Frontal cortex (tissue), 2 donors: ENCODE results near the genes ZBTB33 and CUL4B.

DNA sequence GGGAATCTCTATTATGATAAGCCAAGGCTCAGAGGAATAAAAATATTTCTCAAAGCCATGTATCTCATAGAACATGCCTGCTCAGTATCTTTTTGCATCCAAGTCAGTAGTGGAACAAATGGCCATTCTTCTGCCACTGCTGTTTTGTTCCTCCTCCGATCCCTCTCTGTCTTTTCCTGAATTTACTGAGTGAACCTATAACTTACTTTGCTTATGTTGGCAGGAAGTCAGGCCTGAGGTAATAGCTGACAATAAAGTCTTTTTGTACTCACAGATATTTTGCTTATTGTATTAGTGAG is 68.0 kb downstream of the AGTR2 start:
- RAMPAGE, long total RNA, result no peak

DNA sequence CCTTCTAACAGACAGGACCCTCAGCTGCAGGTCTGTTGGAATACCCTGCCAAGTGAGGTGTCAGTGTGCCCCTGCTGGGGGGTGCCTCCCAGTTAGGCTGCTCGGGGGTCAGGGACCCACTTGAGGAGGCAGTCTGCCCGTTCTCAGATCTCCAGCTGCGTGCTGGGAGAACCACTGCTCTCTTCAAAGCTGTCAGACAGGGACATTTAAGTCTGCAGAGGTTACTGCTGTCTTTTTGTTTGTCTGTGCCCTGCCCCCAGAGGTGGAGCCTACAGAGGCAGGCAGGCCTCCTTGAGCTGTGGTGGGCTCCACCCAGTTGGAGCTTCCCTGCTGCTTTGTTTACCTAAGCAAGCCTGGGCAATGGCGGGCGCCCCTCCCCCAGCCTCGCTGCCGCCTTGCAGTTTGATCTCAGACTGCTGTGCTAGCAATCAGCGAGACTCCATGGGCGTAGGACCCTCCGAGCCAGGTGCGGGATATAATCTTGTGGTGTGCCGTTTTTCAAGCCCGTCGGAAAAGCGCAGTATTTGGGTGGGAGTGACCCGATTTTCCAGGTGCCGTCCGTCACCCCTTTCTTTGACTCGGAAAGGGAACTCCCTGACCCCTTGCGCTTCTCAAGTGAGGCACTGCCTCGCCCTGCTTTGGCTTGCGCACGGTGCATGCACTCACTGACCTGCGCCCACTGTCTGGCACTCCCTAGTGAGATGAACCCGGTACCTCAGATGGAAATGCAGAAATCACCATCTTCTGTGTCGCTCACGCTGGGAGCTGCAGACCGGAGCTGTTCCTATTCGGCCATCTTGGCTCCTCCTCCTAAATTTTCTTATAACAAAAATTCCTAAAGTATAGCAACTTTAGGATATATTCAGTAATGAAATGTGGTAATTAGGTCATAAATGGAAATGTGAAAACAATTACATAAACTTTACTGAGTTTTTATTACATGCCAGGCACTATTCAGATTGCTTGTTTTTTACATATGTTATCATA is 507.5 kb upstream of the CT83 start:
- RAMPAGE, long total RNA, result no peak

DNA sequence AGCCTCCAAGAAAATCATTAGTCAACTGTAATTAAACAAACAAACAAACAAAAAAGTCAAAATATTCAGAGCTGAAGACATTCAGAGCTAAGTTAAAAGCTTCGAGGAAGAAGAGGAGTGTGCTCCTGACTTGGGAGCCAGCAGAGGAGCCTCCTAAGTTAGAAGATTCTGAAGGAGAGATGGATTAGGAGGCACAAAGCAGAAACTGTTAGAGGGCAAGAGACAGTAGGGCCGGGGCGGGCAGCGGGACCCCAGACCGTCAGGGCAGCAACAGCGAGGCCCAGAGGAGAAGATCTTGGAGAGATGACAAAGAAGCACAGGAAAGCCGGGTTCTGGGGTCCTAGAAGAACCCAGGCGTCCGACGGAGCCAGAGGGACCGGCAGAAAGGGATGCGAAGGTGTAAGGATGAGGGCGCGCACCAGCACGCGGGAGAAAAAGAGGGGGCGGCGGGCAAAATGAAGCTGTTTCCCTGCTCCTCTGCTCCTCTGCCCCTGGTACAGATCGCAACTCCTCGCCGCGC is 634 bp downstream of the KLHL13 start:
- RAMPAGE, long total RNA, result no peak

DNA sequence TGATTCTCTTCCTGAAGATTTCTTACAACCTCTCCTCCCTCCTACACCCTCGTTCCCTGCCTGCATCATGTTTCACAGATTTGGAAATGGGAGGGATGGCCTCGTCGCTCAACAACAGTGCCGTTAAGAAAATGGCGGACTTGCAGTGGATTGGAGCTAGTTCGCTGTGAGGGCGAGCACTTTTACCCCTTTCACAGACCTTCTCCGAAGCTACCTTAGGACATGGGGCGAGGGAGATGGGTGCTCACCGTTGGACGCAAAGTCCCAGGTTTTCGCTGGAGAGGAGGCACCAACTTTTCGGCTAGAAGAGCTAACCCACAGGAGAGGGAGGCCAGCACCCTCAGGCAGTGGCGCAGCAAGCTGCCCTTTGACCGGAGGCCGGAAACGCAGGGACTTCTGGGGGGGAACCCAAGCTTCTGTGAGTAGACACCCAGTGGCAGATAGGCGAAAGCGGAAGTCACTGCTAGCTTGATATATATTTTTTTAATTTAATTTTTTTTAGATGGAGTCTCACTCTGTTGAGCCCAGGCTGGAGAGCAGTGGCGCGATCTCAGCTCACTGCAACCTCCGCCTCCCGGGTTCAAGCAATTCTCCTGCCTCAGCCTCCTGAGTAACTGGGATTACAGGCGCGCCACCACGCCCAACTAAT is 93.0 kb upstream of the IL13RA1 start:
- RAMPAGE, long total RNA, result no peak

DNA sequence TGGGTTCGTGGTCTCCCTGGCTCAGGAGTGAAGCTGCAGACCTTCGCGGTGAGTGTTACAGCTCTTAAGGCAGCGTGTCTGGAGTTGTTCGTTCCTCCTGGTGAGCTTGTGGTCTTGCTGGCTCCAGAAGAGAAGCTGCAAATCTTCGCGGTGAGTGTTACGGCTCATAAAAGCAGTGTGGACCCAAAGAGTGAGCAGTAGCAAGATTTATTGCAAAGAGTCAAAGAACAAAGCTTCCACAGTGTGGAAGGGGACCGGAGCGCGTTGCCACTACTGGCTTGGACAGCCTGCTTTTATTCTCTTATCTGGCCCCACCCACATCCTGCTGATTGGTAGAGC is 11.5 kb upstream of the IL13RA1 start:
- RAMPAGE, long total RNA, result no peak

DNA sequence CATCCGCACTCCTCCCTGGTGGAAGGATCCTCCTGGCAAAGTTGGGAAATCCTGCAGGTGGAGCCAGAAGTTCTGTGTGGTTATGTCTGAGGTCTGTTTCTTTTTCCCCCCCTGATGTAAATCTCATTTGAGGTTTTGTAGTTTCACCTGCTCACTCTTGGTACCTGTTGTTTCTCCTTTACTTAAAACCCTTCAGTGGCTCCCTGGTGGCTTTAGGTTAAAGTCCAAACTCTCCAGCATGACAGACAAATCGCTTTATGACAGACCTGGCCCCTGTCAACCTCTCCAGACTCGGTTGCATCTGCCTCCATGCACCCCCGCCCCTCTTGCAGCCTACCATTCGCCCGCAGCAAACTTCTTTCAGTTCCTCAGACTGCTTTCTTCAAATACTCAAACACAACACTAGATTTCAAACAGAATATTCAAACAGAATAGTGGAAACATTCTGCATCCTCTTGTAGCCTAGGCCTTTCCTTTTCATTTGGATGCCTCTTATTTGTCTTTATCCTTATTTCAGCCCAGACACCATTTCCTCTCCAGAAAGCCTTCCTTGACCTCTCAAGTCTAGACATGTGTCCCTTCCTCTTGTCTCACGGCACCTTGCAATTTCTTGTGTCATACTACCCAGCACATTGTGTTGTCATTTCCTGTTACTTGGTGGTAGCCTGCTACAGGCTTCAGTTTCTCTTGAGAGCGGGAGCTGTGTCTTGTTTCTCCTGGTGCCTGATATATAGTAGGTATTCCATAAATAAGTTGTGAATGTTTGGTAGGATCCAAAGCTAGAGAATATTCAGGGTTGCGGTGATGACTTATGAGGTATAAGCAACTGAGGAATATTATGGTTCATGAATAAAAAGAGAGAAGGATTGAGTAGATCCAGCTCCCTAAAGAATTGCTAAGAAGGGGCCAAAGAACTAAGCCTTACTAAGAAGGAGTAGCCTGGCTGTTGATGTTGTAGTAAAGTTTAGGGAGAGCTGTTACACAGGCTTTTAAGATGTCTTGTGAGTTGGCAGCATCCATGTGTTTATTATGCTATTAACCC is 24.9 kb downstream of the IL13RA1 start:
- RAMPAGE, long total RNA, result no peak

- RAMPAGE, long total RNA, result no peak
Measured at GRCh38 chrX:118853539-118854101, 30.0 kb downstream of the ZCCHC12 start.

GRCh38 chrX:118973724-118974298 is 607 bp upstream of the LONRF3 start:
- RAMPAGE, long total RNA, result no peak

GRCh38 chrX:119410685-119411069 is 11.5 kb downstream of the SLC25A43 start:
- RAMPAGE, long total RNA, result no peak

- RAMPAGE, long total RNA, result no peak
Measured at GRCh38 chrX:119482163-119483137, 14.2 kb downstream of the SLC25A5 start.

GRCh38 chrX:119503561-119504154 is 35.4 kb downstream of the SLC25A5 start:
- RAMPAGE, long total RNA, result no peak

DNA sequence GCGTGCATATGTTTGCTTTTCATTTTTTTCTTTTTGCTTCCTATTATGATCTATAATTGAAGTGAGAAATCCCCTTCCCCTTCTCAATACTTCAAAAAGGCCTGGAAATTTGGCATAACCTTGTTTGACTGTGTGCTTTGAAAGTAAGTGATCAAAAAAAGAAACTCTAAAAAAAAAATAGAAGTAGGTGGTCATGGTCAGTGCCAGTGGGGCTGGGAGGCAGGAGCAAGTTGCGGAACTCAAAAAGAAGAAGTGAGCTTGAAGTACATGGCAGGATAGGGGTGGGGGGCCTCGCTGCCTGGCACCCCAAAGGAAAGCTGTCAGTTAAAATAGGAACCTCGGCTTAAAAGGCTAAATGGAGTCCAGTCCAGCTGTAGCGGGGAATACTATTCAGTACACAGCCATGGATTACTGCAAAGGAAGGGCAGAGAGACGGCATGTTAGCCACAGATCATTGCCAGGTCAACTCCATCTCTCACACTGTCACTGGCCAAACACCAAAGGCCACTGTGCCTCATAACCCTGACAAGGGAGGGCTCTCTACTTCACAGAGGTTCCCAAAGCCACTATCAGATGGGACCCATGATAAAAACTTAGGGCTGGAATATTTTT is 44.1 kb downstream of the UBE2A start:
- RAMPAGE, long total RNA, result no peak

GRCh38 chrX:119675429-119675849 is 17.5 kb downstream of the SEPTIN6 start:
- RAMPAGE, long total RNA, result no peak

GRCh38 chrX:119677522-119678043 is 15.4 kb downstream of the SEPTIN6 start:
- RAMPAGE, long total RNA, result no peak

- RAMPAGE, long total RNA, result no peak
Measured at GRCh38 chrX:119759100-119759264, 594 bp downstream of the SOWAHD start.

DNA sequence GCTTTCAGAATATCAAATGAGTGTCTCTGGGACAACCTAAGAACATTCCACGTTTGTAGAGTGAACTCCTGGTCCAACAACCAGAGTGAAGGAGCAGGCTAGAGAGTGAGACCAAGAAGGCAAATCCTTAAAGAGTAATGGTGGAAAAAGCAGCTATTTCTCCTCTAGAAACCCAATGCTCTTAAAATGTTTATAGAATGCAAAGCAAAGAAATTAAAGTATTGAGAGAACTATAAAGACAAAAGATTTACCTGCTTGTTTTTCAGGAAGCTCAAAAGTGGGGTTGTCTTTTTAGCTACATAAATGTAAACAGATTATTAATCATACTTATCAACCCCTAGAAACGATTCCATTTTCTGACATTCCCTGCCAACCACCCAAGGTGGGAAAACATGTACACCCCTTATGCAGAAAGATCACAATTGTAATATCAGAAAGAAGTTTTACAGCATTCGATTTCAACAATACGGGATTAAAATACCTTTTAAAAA is 11.2 kb downstream of the UPF3B start:
- RAMPAGE, long total RNA, result no peak

- RAMPAGE, long total RNA, result no peak
Measured at GRCh38 chrX:120250254-120251254, at the start of gene ZBTB33. ZBTB33 (plus strand) TSS chrX:120250812.

DNA sequence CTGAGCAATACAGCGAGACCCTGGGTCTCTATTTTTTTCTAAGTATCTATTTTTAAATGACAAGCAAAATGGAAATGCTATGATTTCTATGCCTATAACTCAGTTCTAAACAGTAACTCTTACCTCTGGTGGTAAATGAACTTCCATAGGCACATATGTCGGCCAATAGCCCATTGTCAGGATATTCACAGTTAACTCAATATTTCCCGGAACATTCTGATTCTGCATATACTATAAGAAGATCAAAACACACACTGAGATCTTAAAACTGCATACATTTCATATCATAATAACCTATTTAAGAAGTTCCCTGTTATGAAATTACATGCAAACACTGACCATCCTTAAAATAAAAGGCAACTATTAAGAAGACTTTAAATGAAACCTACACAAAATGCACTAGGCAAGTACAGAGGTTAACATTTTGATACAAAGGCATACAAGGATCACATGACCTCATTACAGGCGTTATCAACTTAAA is 23.9 kb downstream of the CUL4B start:
- RAMPAGE, long total RNA, result no peak

GRCh38 chrX:120560340-120561287 is at the start of gene CUL4B:
CUL4B (minus strand) TSS chrX:120560962.
- RAMPAGE, long total RNA, result no peak

DNA sequence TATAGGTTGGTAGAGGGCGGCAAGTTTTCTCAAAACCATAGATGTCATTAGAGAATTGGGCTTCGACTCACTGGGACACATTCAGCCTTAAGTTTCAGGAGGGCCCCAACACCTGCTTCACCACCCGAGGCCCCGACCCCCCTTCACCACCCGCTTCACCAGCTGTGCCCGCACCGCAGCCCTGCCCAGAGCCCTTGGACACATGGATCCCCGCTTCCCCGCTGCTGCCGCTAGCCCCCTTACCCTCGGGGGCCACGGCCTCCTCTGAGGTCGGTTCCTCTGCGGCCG is 1.1 kb downstream of the CT47B1 start:
- RAMPAGE, long total RNA, result no peak